PC-3 (cell line): ENCODE measurements around a stretch of chr1.

- RAMPAGE, long total RNA: no peak
Observed at GRCh38 chr1:108691617-108692083, 460 bp upstream of the PRPF38B start.

DNA sequence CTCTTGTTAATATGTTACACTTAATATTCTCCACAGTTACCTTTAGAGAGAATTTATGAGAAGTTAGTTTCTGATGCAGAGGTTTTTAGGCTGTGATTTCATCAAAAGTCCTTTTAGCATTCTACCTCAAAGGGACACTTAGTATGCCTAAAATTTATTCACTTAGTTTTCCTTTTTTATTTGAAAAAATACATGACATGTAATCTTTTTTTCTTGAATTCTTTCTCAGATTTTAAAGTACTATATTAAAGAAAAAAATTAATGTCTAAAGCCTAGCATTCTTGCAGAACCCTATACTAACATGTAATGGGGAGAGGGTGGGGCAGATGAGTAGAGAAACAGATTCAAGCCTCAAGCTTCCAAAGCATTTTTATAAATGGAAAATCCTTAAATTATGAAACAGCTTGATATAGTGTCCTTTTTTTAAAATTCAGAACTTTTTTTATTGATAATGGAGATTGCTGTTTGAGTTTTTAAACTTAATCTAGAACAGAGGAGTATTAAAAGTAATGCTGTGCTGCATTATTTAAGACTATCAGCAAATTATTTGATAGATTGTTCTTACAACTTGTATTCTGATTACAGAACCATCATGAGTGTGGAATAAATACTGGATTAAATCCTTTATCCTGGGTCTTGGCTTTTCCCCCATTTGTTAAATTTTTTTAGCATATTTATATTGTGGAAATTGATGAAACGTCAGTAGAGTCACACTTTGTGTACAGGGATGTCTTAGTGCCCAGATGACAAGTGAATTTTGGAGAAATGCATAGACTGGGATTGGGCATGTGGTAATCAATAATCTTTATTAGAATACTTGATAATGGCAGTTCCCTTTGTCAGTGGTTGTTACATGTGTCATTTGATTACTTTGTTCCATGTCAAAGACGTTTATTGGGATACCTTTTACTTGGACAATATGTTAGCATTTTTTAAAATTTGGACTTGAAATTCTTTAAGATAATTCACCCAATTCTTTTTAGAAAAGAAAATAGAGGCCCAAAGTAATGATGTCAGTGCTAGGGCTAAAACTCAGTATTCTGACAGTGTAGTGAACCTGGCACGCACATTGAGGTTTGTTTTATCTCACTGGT, 8.8 kb downstream of the PRPF38B start:
- RAMPAGE, long total RNA: no peak

GRCh38 chr1:108814756-108815081, 42.2 kb downstream of the AKNAD1 start:
- RAMPAGE, long total RNA: no peak

- RAMPAGE, long total RNA: no peak
Observed at GRCh38 chr1:108896707-108897155, 19.9 kb downstream of the GPSM2 start.

DNA sequence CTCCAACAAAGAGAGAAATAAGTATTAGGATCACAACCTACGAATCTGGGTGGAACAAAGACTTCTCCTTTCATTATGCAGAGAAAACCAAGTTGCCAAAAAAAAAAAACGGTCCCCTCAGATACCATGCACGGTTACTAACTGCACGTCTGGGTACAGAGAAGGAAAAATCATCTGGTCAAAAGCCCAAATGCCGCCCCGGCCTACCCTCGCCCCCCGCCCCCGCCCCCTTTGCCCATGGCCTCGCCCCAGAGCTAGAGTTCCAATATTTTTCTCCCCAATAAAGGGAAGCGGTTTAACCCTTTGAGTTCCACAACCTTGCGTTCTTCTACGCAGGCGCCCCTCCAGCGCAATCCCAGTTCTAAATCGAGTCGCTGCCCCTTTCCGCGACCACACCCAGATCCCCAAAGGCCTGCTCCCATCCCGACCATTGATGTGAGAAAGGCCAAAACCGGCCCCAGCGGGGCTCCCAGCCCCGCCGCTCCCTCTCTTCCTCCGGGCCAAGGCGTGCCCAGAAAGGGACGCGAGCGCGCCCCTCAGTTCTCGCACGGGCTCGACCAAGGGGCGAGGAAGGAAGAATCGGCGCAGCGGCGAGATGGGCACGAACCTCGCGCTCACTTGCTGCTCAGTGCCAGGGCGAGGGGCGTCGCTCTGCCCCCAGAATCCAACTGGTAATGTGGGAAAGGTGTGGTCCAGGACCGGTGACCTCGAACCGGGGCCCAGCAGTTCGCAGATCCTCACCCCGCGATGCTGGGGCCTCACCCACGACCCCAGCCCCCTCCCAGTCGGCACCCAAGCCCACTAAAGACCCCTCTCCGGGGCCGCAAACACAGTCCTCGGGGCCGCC, 766 bp downstream of the WDR47 start:
- RAMPAGE, long total RNA: no peak

DNA sequence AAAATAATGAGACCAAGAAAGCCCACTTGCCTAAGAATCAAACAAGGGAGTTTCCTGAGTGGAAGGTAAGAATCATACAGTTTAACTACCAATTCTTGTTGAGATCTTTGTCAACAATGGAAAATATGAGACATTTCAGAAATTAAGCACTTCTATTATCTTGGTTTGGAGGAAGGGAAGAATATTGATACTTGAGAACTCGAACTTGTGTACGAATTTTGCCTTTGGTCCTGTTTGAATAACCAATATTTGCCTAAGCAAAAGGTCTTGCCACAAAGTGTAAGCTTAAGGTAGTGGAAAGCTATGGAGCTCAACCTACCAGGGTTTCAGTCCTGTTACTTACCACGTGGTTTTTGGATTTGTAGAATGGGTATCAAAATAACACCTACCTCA, 2.0 kb downstream of the ELAPOR1 start:
- RAMPAGE, long total RNA: no peak

DNA sequence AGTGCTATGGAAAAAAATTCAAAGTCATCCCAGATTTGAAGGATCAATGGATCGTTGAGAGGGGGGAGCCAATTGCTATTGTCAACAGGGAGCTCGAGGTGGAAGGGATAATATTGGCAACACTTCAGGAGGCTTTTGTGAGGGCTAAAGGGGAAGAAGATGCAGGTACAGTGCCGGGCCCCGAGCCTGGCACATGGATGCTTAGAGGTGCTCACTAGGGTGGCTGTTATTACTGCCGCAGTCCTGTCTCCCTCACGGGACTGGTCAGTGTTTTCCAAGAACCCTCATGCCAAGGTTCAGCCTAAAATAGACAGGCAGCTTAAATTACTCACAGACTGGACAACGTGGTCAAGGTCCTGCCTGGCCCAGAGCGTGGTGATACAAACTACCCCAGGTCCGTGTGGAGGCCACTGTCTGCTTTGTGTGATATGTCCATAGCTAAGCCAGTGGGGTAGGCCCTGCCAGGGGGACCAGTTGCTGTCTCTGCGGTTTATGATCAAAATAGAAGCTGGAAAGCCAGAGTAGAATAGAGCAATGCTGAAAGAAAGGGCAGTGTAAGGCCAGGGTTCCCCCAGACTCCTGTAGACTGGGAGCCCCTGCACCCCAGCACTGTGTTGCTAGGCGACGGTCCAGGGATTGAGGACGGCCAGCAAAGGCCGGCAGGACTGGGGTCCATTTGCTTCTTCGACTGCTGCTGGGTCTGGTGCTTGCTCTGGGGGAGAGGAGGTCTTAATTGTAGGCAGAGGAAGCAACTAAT, 36.0 kb downstream of the ELAPOR1 start:
- RAMPAGE, long total RNA: no peak

GRCh38 chr1:109185315-109186562, 28.0 kb upstream of the SARS1 start:
- RAMPAGE, long total RNA: no peak

DNA sequence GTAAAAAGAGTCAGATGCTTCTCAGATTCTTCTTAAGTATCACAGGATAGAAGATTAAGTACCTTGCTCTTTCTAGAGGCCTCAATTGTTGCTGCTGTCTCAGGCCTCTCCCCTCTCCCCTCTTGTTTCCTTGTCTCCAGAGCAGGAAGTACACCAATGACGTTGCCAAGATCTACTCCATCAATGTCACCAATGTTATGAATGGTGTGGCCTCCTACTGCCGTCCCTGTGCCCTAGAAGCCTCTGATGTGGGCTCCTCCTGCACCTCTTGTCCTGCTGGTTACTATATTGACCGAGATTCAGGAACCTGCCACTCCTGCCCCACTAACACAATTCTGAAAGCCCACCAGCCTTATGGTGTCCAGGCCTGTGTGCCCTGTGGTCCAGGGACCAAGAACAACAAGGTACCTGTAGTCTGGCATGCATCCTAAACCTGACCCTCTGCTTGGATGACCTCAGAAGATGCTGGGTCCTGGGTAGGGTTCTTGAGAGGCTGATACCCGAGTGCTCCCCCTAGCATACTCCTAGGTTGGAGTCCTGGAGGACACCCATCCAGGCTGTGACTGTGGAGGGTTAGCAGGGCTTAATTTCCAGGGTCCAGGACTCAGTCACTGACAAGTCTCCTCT, 21.1 kb upstream of the SARS1 start:
- RAMPAGE, long total RNA: no peak

GRCh38 chr1:109194057-109194662, 19.6 kb upstream of the SARS1 start:
- RAMPAGE, long total RNA: no peak

- RAMPAGE, long total RNA: no peak
Observed at GRCh38 chr1:109237554-109238380, 11.6 kb upstream of the CELSR2 start.

DNA sequence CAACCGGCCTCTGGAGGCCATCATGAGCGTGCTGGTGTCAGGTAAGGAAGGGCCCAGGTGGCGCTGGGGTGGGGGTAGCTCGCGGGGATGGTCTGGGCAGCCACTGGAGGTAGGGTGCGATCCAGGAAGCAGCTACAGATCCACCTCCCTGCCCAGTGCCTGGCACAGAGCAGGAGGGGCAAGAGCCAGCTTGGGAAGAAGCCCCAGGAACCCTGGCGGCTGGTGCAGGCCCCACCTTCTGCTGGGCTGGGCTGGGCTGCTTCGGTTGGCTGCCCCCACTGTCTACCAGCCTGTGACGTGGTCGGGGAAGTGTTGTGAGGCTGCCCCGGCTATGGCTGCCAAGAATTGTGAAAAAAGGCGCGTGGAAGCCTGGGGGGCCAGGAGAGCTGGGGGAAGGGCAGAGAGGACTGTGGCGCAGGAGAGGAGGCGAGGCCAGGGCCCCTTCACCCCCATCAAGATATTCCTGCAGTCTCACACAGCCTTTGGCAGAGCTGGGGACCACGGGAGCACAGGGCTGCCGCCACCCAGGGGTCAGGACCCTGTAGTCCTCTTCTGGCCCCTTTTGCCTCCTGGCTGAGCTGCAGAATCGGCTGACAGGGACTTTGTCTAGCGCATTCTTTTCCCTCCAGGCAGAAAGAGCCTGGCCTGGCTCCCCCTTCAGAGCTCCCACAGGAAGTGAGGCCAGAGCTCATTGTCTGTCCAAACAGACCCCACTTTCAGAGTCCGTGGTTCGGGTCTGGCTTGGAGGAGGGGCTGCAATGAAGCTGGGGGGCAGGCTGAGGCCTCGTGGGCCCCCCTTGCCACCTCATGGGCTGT, 4.2 kb downstream of the CELSR2 start:
- RAMPAGE, long total RNA: no peak

DNA sequence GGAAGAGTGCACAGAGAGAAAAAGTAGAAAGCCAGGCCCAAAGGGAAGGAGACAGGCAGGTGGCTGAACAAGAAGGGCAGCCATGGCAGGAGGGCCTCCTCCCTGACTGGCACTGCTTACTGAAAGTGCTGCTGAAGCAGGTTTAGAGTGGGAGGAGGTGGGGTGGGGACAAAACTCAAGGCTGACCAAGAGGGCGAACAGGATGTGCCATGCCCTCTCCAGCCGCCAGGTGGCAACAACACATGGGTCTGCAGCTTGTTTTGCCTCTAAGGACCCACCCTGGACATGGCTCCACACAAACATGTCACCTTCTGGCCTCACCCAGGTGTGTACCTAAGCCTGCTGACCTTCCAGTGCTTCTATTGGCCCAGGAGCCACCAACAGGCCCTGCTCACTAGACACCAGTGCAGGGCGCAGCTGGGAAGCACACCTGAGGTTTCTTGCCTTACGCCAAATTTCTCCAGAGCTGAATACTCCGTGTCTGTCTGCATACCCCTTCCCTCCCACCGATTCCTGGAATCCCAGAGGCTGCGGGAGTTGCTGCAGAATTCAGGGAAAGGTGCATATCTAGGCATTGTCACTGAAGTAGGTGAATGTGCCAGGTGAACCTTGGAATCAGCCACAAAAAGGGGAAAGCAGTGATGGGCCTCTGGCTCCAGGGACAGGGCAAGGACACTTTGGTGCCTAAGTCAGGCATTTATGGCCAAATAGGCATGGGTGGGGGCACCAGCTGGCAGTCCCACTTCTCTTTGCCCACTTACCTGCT, 5.4 kb downstream of the PSRC1 start:
- RAMPAGE, long total RNA: no peak

DNA sequence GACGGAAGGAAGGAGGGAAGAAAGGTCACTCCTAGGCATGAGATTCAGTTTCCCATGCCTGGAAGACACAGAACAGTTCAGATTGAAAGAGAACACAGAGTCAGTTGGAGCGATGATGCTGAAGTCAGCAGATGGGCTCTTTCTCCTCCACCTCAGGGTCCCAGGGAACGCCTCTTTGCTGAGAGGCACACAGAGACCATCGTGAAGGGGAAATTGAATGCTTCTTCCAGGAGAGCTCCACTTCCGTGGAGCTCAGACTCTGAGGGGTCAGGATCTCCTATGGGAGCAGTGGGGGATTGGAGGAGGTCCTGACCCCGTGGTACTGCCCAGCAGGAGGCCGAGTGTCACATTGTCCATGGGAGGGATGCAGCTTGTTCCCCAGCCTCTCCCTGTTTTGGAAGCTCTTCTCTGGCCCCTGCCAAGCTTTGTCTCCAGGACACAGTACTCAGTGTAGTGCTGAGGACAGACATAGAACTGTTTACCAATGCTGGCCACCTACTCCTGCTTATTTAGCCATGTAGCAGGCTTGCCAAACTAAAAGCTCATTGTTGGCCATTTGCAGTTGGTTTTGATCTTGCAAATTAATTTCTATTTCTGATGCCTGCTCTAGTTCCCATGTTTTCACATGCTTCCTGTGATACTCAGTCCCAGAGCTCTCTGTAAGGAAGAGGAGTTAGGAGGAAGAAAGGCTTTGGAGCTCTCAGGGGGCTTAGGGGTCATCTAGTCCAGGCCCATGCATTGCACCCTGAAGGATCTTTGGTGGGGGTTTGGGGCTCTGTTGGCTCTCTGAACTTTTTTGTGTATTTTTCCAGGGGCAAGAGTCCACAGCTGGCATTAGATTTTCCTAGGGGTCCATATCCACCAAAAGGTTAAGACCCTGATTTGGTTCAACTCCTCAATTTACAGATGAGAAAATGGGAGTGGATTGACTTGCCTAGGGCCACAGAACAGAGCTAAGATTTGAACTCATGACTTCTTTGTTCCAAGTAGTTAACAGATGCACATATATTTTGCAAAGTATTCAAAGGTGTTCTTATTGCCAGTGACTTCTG, 2.2 kb downstream of the MYBPHL start:
- RAMPAGE, long total RNA: no peak

GRCh38 chr1:109340587-109341222, 33.9 kb upstream of the MYBPHL start:
- RAMPAGE, long total RNA: no peak

DNA sequence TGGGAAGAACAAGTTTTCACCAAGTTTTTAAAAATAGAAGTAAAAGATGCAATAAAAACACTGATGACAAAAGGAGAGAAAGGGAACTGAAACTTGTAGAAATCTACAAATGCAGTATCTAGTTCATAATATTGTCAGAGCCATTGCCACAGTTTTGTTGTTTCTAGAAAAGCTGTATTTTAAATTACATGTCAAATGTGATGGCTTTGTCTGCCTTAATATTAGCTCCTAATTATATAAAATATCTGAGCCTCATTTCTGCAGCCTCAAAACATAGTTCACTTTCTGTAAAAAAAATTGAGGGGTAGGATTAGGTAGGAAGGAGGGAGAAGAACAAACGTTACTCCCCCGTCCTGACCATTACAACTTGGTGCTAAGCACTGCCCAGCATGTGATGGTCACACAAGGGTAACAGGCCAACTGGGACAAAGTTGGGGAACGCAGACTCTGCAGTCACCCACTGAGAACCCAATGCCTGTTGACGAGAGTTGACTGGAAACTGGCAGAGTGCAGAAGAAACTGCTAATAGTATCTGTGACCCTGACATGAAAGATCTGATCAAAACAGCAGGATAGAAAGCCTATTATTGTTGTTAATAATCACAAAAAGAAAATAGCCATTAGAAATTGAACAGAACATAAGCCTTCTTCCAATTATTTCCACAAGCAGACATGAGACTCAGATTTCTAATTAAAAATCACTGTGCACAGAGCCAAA, 5.7 kb downstream of the SORT1 start:
- RAMPAGE, long total RNA: no peak

DNA sequence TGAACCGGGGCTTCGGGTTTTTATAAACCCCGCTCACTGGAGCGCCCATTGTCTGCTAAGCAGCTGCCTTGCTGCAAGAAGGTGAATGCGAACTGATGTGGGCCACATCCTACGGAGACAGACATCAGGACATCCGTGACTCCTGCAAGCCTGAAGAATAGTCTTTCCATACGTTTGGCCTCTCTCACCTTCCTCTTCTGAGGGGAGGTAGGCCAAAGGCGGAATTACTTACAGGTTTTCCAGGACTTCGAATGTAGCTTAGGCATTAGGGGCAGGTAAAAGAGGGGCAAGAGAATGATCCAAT, 642 bp upstream of the SORT1 start:
- RAMPAGE, long total RNA: no peak

DNA sequence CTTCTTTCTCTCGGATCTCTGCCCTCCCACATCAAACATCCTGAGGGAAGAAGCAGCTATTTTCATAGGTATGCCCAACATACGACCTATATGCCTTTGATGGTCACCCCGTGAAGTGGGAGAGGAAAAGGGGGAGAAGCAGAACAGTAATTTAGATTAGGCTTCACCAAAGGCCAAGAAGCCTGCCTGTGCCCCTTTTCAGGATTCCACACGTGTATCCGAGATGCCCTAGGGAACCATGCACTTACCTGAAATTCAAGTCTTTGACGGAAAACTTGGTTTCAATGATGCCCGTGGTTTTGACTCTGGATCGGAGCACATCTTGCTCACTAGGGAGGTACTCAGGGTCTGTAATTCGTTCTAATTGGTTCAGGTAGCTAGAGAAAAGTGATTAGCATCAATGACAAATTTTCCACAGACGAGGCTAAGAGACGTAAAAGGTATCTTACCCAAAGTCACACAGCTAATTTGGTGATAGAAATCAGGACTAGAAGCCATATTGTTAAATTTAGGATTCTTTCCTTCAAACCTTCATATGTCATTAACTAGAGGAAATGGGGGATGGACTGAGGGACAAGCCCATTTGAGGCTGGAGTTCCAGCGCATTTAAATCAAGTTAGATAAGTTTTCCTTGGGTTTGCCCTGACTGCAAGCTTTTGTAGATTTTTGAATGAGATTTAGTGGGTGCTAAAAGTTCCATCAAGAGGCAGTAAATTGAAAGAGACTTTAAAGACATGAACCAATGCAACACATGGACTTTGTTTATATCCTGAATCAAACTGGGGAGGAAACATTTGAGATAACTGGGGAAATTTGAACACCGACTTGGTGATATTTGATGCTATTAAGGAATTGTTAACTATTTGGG, 13.1 kb downstream of the GNAT2 start:
- RAMPAGE, long total RNA: no peak

DNA sequence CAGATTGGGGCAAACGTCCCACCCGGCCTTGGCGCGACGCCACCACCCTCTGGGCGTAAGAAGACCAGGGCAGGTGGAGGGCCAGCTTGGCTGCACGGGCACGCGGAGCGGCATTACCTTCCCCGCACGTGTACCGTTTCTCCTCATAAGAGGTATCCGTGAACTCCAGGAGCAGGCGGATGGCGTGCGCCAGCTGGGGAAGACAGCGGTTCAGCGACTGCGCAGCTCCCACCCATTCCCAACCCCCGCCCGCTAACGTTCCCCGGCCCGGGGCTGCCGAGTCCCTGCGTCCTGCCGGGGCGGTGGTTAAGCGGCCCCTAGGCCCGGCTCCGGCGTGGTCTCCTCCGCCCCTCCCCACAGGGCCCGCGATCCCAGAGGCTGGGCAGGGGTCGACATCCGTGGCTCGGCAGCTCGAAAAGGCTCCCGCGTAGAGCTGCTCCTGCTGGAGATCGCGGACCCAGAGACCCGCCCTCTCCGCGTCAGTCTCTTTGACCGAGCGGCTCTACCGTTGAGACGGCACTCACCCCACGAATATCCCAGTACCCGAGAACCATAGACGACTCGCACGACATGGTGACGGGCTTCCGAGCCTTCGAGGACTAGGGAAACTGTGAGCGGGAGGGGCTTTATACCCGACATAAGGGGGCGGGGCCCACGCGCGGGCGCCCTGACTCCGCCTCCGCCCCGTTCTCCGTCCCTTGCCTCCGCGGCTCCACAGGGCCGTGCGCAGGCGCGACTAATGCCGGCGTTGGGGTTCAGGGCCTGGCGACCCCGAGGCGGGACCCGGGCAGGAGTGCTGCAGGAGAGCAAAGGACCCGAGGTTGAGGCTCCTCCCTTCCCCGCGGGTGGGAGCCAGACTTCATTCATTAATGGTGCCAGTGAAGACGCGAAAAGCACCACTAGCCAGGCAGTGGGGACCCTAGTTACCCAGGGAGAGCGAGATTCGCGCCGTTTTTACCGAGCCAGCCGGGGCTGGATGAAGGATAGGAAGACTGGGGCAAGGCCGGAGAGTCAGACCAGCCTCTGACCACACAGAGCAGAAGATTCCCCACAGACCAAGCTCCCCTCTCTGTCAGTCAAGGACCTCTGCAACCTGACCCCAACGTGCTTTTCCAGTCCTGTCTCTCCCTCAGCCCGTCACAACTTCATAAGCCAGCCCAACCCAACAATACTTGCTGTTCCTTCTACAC, 727 bp downstream of the GSTM3 start:
- RAMPAGE, long total RNA: no peak

DNA sequence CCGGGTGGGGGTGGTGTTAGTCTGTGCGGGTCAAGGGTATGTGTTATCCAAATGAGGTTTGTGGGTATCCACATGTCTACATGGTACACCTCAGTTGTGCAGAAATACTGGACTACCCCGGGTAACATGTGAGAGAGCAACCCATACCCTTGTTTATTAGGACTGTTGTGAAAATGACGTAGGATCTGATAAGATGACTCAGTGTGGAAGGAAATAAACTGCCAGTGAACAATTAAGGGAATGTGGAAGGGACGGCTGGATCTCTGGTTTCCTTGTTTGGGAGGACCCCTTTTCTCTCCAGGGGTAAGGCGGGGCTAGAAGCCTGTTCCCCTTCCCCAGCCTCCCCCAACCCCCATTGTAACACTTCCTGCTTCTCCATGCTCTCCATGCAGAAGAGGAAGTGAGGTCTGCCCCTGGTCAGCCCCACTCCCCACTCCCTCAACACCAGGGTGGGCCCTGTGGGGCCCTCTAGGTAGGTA, 741 bp downstream of the EPS8L3 start:
- RAMPAGE, long total RNA: no peak